Panc1 (cell line): ENCODE results near the genes ALLC, CMPK2 and RSAD2.

- RRBS, 2 experiments = no CpG with 5 or more reads among the region's 9 CpGs
These were observed 17.4 kb upstream of the ADI1 start for GRCh38 chr2:3536731-3537168.

DNA sequence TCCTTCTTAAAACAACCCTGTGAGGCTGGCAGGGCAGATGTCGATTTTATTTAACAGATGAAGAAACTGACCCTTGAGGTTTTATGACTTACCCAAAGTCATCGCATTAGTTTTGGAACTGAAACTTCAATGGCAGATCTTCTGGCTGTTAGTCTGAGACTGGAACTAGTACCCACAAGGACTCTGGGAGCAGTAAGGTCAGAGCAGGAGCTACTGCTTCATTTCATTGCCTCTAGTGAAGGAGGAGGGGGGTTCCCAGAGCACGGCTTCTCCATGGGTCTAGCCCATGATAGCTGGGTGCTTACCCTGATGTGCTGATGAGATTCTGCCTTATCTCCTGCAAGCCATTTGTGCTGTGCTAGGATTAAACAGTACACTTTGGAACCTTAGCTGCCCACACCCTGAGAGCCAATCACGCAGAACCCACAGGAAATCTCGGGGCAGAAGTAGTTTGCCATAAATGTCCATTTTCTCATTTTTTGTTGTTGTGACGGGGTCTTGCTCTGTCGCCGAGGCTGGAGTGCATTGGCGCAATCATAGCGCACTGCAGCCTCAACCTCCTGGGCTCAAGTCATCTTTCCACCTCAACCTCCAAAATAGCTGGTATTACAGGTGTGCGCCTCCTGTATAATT is 5.5 kb upstream of the RNASEH1 start:
- RRBS, 2 experiments = no CpG with 5 or more reads among the region's 11 CpGs

GRCh38 chr2:3575455-3576389 is 662 bp downstream of the RPS7 start:
- RRBS, 2 experiments = under 1 to 6% methylated on average over 15 of the region's 64 CpGs

- RRBS, 2 experiments = no CpG with 5 or more reads among the region's 10 CpGs
These were observed 4.0 kb downstream of the COLEC11 start for GRCh38 chr2:3598931-3599330.

GRCh38 chr2:3657962-3658328 is at the start of gene ALLC:
Gene ALLC, plus strand, starts transcription at chr2:3658200.
- RRBS, 2 experiments = 55 to 64% methylated on average over 3 of the region's 5 CpGs

- RRBS, 2 experiments = no CpG with 5 or more reads among the region's 2 CpGs
These were observed 580.4 kb downstream of the DCDC2C start for GRCh38 chr2:4283867-4284124.

DNA sequence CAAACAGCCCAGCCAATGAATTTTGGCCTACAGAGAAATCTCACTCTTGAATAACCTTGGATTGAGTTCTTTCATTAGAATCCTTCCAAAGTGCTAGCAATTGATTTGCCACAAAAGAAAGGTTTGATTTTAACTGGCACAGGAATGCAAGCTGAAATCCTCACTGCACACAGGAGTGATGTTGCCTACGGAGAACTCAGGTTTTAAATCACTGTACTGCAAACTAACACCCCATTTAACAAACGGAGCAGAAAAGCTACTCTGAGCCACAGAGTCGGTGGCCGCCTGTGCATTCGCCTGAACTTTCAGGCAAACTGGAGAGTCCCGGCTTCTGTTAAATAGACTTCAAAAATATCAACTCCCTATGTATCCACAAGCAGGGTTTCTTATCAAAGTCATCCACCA is 510.1 kb downstream of the SOX11 start:
- RRBS, 2 experiments = no CpG with 5 or more reads among the region's 6 CpGs

DNA sequence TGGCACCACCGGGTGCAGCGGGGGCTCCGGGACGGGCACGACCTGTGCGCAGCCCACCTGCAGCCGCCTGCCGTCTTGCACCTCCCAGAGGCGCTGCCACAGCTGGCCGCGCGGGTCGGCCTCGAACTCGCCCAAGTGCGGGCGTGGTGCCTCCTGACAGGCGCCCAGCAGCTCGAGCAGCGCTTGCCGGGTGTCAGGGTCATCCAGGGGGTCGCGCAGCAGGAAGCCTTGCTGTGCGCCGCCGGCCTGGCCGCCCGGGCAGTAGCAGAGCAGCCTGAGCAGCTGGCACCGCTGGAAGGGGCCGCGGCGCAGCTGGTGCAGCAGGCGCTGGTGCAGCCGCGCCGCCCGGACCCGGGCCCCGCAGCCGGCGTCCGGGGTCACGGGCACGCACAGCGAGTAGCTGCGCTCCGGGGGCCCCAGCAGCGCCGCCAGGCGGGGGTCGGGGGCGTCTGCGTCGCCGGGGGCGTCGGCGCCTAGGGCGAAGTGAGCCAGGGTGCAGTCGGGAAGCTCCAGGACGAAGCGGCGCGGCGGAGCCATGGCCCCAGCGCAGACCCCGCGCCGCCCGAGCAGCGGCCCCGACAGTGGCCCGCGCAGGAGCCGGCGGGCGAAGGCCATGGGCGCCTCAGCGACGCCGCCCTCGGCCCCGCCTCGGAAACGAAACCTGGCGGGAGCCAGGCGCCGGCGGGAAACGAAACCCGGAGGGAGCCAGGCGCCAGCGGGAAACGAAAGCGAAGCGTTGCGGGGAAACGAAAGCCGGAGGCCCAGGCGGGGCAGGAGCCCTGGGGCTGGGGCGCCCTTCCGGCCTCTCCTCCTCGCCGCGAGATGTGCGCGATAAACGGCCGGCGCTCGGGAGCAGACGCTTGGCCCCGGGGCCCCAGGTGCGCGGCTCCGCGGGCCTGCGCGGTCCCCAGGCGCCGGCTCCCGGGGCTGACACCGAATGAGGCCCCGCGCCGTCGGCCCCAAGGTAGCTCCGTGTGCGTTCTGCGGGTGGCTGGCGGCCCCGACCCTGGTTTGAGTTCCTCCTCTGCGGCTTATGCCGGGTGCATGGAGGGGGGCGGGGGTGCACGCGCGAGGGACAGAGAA is at the start of gene CMPK2:
Gene CMPK2, minus strand, starts transcription at position 826 of the 1,083 bp plus-strand sequence.
- RRBS, 2 experiments = 2 to 6% methylated on average over 69 to 78 of the region's 138 CpGs

DNA sequence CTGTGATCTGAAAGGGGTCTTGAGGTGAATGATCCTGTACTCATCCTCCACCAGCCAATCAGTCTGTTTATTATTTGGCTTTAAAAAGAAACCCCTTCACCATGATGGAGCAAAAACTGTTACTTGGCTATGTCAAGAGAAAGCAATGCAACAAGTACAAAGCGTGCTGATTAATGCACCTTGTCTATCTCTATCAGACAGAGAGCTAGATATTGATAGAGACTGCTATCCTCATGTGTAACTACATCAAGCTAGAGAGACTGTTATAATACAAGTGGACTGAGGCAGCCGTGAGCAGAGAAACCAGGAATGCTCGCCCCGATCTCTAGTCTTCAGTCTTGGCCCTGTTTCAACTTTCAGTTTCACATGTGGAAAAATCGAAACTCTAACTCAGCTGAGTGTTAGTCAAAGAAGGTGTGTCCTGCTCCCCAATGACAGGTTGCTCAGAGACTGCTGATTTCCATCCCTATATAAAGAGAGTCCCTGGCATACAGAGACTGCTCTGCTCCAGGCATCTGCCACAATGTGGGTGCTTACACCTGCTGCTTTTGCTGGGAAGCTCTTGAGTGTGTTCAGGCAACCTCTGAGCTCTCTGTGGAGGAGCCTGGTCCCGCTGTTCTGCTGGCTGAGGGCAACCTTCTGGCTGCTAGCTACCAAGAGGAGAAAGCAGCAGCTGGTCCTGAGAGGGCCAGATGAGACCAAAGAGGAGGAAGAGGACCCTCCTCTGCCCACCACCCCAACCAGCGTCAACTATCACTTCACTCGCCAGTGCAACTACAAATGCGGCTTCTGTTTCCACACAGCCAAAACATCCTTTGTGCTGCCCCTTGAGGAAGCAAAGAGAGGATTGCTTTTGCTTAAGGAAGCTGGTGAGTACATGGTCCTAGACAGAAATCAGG is at the start of gene RSAD2:
Gene RSAD2, plus strand, starts transcription at position 500 of the 899 bp plus-strand sequence.
- RRBS, 2 experiments = no CpG with 5 or more reads among the region's 9 CpGs

DNA sequence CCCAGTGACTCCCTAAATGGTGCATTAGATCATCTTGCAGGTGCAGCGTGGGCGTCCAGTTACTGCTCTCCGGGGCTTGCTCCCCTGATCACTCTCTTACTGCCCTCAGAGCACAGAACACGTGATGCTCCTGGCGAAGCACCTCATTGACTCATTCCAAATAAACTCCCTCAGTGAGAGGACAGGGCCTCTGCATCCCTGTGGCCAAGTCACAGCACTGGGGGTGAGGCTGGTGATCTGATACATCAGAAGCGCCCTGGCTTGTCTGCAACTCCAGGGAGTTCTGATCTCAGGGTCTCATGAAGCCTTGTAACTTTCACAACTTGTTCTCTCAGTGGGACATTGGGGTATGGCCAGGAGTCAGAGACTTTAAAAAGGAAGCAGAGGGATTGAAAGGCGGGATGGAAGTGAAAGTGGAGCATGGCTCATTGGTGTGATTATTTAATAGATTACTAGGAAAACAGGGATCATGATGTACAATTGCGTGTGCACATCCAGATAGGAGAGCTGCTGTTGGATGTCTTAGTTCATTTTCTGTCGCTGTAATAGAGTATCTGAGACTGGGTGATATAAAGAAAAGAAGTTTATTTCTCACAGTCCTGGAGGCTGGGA is 41.8 kb downstream of the RNF144A start:
- RRBS, 2 experiments = no CpG with 5 or more reads among the region's 9 CpGs

- RRBS, 2 experiments = no CpG with 5 or more reads among the region's 25 CpGs
These were observed 100.7 kb downstream of the RNF144A start for GRCh38 chr2:7017705-7018515.

GRCh38 chr2:7722247-7722913 is 805.2 kb downstream of the RNF144A start:
- RRBS, 2 experiments = no CpG with 5 or more reads among the region's 13 CpGs

DNA sequence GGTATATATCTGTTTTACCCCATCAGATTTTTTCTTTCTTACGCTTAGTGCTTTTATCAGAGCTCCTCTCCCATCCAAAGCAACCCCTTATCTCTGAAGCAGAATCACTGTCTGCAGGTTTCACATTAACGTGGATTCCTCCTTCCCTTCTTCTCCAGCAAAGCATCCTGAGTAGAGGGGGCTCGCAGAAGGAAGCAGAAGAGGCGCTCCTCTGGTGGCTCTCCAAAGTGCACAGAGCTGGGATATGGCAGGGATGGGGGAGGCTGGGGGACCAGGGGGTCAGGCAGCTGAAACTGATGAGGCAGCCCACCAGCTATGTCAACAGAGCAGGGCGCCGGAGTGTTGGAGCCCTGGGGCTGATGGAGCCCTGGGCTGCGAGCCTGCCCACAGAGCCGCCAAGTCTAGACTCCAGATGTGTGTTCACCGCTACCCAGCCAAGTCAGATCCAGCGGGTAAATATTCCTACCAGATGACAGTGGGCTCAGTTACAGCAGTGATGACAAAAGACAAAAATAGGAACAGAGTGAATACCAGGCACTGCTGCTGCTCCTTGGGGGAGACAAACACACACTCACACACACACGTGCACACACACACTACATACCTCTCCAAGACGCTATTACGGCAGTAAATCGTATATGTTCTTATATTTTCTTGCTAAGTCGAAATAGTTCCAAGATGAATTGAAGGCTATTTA is 678.3 kb upstream of the ID2 start:
- RRBS, 2 experiments = no CpG with 5 or more reads among the region's 15 CpGs

DNA sequence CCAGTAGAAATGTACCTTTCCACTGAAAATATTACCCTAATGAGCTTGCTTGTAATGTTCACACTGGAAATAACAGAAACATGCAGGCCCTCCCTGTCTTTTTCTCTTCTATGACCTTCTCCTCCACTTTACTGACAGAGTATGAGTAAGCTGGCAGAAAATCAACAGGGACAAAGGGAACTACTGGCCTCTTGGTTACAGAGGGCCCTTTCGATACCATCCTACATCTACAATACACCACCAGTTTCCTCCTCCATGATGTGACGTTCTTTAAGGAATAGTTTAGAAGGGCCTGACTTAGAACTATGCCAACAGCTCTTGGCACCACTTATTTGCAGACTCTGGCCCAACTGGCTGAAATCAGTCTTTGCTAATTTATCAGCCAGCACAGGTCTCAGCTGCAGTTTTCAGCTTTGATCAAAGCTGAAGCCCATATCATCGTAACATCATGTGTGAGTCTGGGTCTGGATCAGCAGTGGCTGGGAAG is 272.2 kb upstream of the ID2 start:
- RRBS, 2 experiments = no CpG with 5 or more reads among the region's 3 CpGs

- RRBS, 2 experiments = 61% methylated on average over 2 of the region's 34 CpGs; no CpG with 5 or more reads in 1 of the 2 experiments
These were observed 226.2 kb upstream of the ID2 start for GRCh38 chr2:8455239-8456478.

GRCh38 chr2:8475191-8475730 is 206.6 kb upstream of the ID2 start:
- RRBS, 2 experiments = no CpG with 5 or more reads among the region's 9 CpGs

GRCh38 chr2:8477279-8478450 is 204.2 kb upstream of the ID2 start:
- RRBS, 2 experiments = 69 to 85% methylated on average over 3 of the region's 18 CpGs

DNA sequence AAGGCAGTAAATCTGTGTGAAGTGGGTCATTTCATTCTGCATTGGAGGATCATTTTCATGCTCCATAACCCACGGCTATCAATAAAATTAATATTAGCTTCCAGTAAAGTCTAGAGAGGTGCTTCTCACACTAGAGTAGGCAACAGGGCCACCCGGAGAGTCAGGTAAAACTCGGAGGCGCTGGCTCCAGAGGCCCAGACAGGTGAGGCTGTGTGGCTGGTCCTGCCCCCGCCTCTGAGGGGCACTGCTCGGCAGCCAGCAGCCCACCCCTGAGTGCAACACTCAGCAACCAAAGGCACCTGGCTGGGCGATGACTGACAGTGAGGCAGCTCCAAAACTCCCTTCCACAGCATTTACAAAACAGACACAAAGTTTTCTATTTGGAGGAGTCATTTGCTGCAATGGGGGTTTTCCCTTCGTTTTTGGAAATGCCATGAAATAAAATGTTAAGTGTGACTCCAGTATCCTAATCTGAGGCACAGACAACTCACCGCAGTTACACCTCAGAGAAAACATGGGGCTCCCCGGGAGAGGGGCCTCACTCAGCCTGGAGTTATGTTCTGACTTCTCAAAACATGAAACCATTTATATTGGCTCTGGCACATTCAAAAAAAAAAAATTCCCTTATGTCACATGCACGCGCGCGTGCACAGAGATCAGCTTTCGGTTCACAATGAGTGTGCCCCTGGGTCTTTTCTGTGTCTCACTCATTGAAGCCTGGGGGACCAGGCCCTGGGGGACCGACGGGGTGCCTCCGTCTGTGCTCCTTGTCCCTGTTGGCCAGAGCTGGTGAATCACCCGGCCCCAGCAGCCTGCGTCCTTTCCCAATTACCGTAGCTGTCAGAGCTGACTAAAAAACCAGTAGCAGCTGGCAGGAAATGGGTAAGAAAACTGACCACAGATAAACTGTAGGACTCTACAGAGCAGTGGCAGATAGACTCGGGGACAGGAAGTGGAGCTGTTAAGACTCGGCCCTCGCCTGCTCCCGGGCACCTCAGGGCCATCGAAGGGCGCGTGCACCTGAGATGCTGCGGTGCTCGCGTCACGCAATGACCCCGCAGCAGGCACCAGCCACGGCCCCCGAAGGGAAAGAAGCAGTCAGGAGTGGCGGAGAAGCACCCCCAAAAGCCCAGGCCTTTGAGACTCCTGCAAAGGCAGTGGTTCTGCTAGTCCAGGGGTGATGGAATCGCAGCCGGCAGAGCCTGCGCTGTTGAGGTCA is 138.5 kb upstream of the ID2 start:
- RRBS, 2 experiments = 94 to 98% methylated on average over 2 of the region's 39 CpGs

GRCh38 chr2:8656055-8656662 is 25.7 kb upstream of the ID2 start:
- RRBS, 2 experiments = 24 to 42% methylated on average over 2 of the region's 7 CpGs

DNA sequence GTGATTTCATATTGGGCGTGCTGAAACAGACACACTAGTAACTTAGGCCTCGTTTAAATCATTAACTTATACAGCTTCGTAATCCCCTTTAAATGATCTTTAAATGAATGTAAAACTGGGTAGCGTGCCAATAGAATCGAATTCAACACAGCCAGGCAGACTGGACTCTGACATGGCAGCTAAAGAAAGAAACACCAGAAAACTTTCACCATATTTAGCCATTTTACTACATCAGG is 2.3 kb upstream of the ID2 start:
- RRBS, 2 experiments = no CpG with 5 or more reads among the region's 5 CpGs